Subcutaneous adipose tissue (tissue), 3 donors: ENCODE measurements around a stretch of chr1.

DNA sequence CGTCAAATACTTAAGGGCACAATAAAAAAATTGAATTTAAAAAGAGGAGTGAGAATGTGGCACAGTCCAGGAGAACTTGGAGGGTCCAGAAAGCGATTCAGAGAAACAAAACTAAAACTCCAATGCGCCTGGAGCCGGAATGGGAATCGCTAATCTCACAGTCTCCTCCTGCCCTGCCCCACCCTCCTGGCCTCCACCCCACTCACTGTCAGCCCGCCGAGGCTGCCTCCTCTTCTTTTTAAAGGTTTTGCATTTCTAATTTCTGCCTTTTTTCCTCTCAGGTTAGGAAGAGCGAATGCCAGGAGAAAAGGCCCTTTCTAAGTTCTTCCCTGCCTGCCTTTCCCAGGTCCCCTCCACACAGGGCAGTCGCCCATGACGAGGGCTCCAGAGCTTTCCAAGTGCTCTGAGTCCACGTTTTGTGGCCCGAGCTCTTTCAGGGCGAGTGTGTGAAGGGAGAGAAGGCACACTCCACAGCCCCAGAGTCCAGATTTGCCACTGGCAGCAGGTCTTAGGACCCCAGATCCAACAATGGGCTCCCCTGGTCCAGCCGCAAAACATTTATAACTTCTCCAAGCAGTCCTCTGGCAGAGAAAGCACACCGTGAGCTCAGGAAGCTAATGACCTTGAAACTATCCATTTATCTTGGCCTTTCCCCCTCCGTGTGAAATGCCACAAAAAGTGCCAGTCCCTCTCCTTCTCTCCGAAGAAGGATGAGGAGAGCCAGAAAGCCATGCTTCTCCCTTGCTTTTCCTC, 135.5 kb downstream of the ZBTB18 start:
- PRO-cap: no peak
- RAMPAGE, long total RNA, 3 experiments: no peak in any of the 3 experiments

DNA sequence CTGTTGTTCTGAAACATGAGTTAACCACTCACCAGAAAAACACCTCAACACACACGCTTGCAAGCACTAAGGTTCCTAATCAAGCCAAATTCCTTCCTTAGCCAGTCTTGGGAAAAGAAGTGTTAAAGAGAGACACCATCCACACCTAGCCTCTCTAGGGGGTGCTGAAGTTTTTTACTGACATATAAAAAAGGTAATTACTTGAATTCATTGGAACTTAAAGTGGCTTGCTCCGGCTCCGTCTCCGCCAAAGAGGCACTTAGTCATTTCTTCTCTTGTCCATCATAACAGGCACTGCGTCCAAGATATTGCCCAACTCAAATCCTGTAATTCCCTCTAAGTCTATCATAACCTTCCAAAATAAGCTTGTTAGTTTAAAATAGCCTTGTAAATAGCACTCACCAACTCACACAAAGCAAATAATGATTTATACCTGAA, 141.0 kb upstream of the C1orf100 start:
- PRO-cap: no peak
- RAMPAGE, long total RNA, 3 experiments: no peak in any of the 3 experiments

- PRO-cap: no peak
- RAMPAGE, long total RNA, 3 experiments: no peak in any of the 3 experiments
Observed at GRCh38 chr1:244408724-244409262, 42.9 kb downstream of the ADSS2 start.

DNA sequence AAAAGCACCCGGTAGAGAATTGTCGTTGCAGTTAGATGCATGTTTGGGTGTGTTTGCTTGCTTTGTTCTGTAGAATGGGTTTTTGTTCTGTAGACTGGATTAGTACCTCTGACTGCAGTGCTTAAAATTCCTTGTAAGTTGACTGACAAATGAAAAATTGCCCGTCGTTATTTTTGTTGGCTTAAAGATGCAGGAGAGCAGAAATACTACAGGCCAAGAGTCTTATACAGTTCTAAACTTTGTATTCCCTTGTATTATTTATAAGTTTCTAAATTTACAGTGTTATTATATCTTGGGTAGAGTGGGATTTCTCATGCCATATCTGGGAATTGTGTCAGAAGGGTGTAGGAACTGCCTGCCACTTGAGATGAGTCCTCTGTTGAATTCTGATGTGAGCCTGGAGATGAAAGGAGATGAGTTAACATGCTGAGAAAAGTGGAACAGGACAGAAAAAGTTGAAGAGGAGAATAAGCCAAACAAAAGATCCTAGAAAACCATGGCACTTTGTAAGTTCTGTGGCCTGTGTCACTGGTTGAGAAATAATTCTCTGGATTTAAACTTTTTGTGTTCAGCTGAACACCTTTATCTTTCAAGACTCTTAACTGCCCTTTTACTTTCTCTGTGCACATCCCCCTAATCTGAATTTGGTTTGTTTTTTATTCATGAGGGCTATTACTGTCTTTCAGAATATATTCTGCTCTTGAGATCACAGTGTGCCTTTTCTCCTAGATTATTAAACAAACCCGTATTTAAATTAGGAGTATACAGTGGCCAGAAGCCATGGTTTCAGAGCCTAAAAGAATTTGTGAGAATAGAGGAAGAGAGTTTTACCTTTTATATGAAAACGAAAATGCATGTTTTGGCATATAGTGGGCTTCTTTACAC, 1.5 kb downstream of the DESI2 start:
- PRO-cap: no peak
- RAMPAGE, long total RNA, 3 experiments: no peak in any of the 3 experiments

- PRO-cap: no peak
- RAMPAGE, long total RNA, 3 experiments: no peak in any of the 3 experiments
Observed at GRCh38 chr1:244673076-244673541, 20.2 kb downstream of the DESI2 start.

- PRO-cap: no peak
- RAMPAGE, long total RNA, 3 experiments: no peak in any of the 3 experiments
Observed at GRCh38 chr1:244847551-244848615, 12.4 kb downstream of the COX20 start.

GRCh38 chr1:244850678-244851069, 13.7 kb downstream of the HNRNPU start:
- PRO-cap: no peak
- RAMPAGE, long total RNA, 3 experiments: no peak in any of the 3 experiments

DNA sequence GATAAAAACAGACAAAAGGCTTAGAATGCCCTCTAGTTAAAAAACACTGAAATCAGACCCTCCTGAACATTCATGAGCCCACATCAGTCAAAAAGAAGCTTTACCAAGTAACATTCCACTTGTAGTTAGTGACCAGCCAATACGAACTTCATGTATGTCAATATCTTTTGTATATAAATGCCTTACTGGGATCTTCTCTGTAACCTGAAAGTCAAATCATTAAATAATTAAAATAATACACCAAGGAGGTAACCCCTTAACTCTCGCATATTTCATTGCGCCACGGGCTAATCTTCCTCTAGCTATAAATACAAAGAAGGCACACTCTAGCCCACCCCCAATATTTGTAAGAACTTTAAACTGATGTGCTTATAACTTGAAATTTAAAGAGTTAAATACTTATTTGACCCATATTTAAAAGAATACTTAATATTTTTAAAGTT, 5.2 kb downstream of the HNRNPU start:
- PRO-cap: no peak
- RAMPAGE, long total RNA, 3 experiments: no peak in any of the 3 experiments

DNA sequence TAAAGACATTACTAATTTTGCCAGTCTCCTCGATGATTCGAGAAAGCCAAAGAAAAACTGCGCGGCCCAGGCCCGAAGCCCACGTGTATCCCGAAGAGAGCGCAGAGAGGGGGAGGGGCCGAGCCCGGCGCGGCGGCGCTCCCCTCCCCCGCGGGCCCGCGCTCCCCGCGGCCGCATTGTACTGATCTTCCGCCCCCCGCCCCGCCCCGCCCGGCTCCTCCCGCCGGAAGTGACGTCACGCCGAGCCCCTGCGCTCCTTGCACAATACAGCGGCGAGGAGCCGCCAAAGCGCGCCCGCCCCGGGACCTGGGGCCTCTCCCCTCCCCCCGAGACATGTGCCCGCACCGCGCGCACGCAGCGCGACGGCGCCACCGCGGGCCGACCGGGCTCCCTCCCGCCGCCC, 1.4 kb downstream of the HNRNPU start:
- PRO-cap: bidirectional peak, plus-strand start at position 264 of the sequence, minus-strand start at position 203 of the sequence
- RAMPAGE, long total RNA, 3 experiments: no peak in any of the 3 experiments

DNA sequence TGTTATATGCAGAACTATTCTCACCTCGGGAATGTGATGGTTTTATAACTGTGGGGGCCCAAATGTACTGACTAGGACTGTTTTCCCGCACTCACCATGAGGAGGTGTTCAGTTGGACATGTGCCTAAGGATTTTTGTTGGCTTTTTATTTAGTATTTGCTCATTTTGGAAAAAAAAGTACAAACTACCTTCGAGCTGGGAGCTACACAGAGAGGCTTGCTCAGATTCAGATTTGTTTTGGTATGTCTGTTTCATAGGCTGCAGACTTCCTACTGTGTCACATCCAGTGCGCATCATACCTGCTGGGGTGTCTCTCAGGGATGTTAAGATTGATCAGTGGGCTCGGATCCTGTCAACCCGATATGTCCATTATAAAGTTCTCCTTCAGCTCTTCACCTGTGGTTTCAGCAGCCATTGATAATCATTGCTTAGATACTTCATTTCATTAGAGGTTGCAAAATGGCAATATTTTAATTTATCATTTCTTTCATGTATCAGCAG, 50.2 kb upstream of the EFCAB2 start:
- PRO-cap: no peak
- RAMPAGE, long total RNA, 3 experiments: no peak in any of the 3 experiments

DNA sequence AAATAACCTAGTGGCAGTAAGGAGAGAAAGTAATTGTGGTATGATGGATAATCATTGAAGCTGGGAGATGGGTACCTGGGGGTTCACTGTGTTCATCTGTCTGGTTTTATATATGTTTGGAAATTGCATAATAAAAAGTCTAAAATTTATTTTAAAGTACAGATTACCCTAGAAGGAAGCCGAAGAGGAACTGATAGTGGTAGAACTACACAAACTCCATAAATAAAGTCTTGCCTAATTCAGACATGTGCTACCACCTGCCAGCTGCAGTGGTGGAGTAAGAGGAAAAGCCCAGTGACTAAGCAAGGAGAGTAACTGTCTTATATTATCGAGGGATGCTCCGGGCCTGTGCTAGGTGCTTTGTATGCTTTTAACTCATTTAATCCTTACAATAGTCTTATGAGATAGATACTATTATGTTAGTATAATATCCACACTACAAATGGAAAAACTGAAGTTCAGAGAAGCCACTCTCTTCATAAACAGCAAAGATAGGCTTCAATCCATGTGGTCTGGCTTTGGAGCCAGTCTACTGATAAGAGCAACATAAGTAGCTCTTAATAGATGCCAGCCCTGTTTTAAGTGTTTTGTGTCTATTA, 48.5 kb upstream of the EFCAB2 start:
- PRO-cap: no peak
- RAMPAGE, long total RNA, 3 experiments: no peak in any of the 3 experiments

DNA sequence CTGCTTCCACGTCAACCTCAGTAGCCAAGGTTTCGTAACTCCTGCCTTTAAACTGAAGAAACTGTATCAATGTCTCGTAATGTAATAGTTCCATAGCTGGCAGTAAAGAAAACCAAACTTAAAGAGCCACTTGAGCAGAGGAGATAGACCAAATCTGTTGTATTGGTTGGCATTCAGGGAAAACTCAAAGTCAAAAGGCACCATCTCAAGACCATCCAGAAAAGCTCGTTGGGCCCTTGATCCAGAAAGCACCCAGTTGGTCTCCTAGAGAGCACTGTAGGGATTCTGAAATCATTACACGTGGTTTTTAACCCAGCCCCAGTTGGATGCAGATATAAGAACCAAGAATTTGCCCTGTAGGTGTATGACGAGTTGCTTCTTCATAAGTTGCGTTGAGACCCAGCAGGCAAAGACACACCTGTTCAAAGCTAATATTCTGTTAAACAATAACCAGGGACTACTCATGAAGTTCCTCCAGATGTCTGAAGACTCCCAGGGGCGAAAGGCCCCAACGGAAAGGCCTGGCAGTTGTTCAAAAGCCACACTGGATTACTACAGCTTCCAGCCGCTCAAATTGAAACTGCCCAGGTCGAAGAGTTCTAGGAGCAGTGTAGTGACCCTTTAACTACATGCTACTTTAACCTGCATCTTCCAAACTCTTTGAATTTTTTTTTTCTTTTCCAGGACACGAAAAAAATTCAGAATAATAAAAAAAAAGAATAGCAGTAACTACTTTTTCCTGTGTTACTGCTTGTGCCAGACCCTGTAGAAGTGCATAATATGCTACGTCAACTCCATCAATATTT, 16.6 kb upstream of the EFCAB2 start:
- PRO-cap: no peak
- RAMPAGE, long total RNA, 3 experiments: no peak in any of the 3 experiments

DNA sequence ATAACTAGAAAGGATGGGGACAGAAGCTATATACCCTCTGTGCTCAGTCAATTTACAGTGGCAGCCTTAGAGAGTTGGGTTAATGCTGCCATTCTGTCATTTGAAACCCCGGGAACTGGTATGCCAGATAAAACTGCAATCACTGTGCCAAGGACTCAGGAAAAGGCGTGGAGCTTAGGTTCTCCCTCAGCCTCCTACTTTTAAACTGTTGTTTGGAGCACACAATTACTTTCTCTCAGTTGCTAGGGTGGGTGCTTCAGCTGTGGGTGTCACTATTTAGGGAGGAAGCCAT, 15.1 kb upstream of the EFCAB2 start:
- PRO-cap: no peak
- RAMPAGE, long total RNA, 3 experiments: no peak in any of the 3 experiments

- PRO-cap: no peak
- RAMPAGE, long total RNA, 3 experiments: no peak in any of the 3 experiments
Observed at GRCh38 chr1:245157128-245157548, 2.4 kb downstream of the KIF26B start.

GRCh38 chr1:245874696-245875525, 632.2 kb downstream of the SMYD3 start:
- PRO-cap: no peak
- RAMPAGE, long total RNA, 3 experiments: no peak in any of the 3 experiments

DNA sequence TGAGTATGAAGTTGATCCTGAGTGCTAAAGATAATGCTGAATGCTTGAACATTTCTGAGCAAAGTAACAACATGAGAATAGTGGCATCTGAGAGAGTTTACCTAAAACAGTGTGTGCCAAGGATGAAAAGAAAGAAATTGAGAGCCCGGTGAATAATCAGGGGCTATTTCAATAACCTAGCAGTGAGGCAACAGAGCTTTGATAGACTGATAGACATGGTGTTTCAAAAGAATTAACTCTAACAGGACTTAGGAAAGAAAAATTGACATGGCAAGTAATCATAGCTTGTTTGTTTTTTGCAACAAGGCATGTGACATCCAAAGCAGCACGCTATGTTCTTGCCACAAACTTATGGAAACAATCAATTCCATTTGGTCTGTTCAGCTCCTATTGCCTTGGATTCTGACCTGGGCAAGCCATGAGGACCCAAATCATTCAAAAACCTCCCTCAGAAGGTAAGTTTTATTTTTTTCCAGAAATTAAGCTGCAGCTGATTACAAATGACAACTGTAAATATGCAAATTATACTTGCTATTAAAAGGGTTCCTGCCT, 608.5 kb downstream of the SMYD3 start:
- PRO-cap: no peak
- RAMPAGE, long total RNA, 3 experiments: no peak in any of the 3 experiments

DNA sequence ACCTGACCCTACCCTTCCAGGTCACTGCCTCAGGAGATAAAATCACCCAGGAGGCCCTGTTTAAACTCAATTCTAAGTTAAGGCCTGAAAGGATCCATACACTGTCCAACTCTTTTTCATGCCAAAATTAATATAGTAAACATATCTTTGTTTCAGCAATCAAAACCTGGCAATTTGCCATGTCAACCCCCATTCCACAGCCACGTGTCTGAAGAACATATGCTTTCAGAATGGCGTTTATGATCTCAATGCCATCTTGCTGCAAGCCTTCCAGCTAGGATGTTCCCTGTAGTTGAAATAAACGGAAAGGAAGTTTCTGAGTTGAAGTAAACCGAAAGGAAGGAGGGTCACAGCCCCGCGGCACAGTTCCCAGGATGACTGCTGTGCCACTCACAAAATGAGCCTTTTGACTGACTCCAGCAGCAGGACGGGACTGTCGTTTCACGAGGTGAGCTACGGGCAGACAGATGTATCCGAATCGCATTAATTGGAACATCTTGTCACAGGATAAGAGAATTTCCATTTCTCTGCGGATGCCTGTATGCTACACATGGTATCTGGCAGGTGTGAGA, 471.9 kb downstream of the SMYD3 start:
- PRO-cap: no peak
- RAMPAGE, long total RNA, 3 experiments: no peak in any of the 3 experiments

GRCh38 chr1:246083297-246083962, 423.6 kb downstream of the SMYD3 start:
- PRO-cap: no peak
- RAMPAGE, long total RNA, 3 experiments: no peak in any of the 3 experiments

- PRO-cap: no peak
- RAMPAGE, long total RNA, 3 experiments: start-site peak on the minus strand in 1 of 3 experiments, at chr1:246103754-246104440 at its widest, 15 reads per replicate
Observed at GRCh38 chr1:246103180-246104375, 403.5 kb downstream of the SMYD3 start.

DNA sequence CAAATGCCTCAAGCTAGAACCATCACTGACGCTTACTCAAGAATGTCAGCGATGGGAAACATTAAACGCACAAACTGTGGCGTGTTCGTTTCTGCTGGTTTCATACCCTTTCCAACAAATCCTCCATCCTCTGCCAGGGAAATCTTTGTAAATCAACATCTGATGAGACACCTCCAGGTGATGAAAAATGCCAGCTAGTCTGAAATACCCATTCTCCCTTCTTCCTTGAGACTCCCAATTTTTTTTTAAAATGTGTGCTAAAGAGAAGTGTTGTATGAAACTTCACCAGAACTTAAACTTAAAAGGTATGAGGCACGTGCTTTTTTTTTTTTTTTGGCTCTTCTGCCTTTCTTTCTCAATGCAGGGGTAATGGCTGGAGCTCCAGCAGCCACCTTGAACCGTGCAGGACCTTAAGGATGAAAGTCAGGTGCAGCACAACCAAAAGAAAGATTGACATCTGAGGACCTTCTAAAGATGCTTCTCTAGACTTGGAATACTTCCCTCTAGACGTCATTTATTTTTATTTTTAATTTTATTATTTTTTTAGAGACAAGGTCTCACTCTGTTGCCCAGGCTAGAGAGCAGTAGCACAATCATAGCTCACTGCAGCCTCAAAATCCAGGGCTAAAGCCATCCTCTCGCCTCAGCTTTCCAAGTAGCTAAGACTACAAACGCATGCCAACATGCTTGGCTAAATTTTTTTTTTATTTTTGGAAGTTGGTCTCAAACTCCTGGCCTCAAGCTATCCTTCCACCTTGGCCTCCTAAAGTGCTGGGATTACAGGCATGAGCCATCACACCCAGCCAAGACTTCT, 388.4 kb downstream of the SMYD3 start:
- PRO-cap: no peak
- RAMPAGE, long total RNA, 3 experiments: no peak in any of the 3 experiments